Stomach (tissue), 7 donors: ENCODE measurements around the genes NXPH1, TMEM106B and ETV1.

GRCh38 chr7:8433395-8433877, at the start of gene NXPH1:
TSS of gene NXPH1 (plus strand) at chr7:8433609.
- PRO-cap: no peak
- RAMPAGE, long total RNA, 5 experiments: no peak in any of the 5 experiments
- RRBS: 11% methylated on average over 24 of the region's 42 CpGs

- PRO-cap: no peak
- RAMPAGE, long total RNA, 5 experiments: no peak in any of the 5 experiments
- RRBS: no CpG with 5 or more reads among the region's 2 CpGs
Observed at GRCh38 chr7:10584302-10584558, 355.7 kb downstream of the NDUFA4 start.

- PRO-cap: bidirectional peak, plus-strand start at chr7:10940554, minus-strand start at chr7:10940130
- RAMPAGE, long total RNA, 5 experiments: no peak in any of the 5 experiments
- RRBS: 1% methylated on average over 17 of the region's 45 CpGs
Observed at GRCh38 chr7:10940380-10940938, 506 bp upstream of the NDUFA4 start.

- PRO-cap: no peak
- RAMPAGE, long total RNA, 5 experiments: no peak in any of the 5 experiments
- RRBS: no CpG with 5 or more reads among the region's 2 CpGs
Observed at GRCh38 chr7:11381010-11381526, 407.4 kb downstream of the PHF14 start.

DNA sequence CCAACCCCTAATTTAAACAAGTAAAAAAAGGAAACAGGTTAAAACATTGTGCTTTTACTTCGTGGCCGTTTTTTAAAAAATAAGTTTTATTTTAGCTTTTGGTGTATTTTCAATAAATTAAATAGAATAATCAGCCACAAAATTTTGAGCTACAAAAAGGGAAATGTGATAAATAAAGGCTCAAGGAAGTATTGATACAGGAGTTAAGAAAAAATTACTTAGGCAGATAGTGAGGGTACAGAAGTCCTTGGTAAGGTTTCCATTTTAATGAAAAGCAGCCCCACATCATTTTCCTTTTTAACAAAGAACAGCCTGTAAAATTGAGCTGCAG, 279.7 kb downstream of the THSD7A start:
- PRO-cap: no peak
- RAMPAGE, long total RNA, 5 experiments: no peak in any of the 5 experiments
- RRBS: no CpG with 5 or more reads among the region's 2 CpGs

- PRO-cap: no peak
- RAMPAGE, long total RNA, 5 experiments: no peak in any of the 5 experiments
Observed at GRCh38 chr7:12031748-12032072, 179.4 kb upstream of the TMEM106B start.

- PRO-cap: bidirectional peak, plus-strand start at chr7:12210942, minus-strand start at chr7:12210718
- RAMPAGE, long total RNA, 5 experiments: no peak in any of the 5 experiments
- RRBS: no CpG with 5 or more reads among the region's 15 CpGs
Observed at GRCh38 chr7:12210429-12210859, 650 bp upstream of the TMEM106B start.

- PRO-cap: bidirectional peak, plus-strand start at chr7:12210942, minus-strand start at chr7:12210718; bidirectional peak, plus-strand start at chr7:12211381, minus-strand start at chr7:12211172
- RAMPAGE, long total RNA, 5 experiments: start-site peak on the plus strand in 4 of 5 experiments, at chr7:12211277-12211381 at its widest, 56 to 931 reads per replicate
- RRBS: 1% methylated on average over 27 of the region's 74 CpGs
Observed at GRCh38 chr7:12210860-12212001, at the start of gene TMEM106B. TSS of gene TMEM106B (plus strand) at chr7:12211294.

DNA sequence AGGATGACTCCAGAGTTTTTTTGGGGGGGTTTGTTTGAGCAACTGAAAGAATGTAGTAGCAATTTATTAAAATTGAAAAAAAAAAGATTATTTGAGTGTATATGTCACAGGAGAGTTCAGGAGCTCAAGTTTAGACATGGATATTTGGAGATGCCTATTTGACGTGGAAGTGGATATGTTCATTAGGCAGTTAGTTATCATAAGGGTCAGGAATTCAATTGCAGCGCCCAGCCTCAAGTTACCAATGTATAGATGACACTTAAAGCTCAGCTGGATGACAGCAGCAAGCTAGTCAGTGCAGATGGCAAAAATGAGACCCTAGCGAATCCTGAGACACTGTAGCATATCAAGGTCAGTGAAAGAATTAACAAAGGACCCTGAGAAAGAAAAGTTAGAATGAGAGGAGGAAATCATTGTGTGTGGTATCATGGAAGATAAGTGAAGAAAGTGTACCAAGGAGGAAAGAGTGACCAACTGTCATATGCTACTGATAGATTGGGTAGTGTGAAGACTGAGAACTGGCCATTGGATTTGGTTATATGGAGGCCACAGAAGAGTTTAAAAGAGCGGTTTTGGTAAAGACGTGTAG, 5.3 kb downstream of the TMEM106B start:
- PRO-cap: no peak
- RAMPAGE, long total RNA, 5 experiments: no peak in any of the 5 experiments
- RRBS: no CpG with 5 or more reads among the region's 5 CpGs

- PRO-cap: no peak
- RAMPAGE, long total RNA, 5 experiments: start-site peak on the plus strand in 1 of 5 experiments, at chr7:12688645-12688722 at its widest, 8 reads per replicate
- RRBS: no CpG with 5 or more reads among the region's 4 CpGs
Observed at GRCh38 chr7:12688332-12689021, 1.0 kb downstream of the ARL4A start.

GRCh38 chr7:13016053-13016547, 328.7 kb downstream of the ARL4A start:
- PRO-cap: no peak
- RAMPAGE, long total RNA, 5 experiments: no peak in any of the 5 experiments
- RRBS: no CpG with 5 or more reads among the region's 10 CpGs

DNA sequence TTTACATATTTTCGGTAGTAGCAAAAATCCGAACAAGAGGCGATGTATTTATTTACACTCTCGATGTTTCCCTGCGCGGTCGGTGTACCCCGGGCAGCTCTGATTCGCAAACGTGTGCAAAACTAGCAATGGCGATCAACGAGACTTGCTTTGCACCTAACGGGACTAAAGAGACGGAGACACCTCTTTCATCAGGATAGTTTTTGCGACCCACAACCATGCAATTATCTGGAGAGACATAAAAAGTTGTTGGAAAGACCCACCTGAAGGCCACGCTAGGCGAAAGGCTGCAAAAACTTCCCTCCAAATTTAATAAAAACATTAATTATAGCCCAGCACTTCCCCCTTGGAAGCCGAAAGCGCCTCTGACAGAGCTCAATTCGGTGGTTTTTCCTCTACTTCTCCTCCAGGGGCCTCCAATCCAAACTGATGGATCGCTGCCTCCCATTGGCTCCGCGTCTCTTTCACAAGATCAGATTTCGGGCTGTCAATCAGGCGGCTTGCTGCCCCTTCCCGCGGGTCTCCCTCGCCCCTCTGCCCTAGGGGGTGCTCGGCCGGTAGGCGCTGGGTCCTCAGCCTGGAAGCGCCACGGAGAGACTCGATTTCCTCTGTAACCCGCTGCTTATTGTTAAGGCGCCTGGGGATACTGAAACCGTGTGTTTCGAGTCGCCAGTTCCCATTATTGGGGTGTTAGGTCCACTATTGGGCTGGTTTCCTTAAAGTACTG, at the start of gene ETV1:
Gene ETV1, minus strand, starts transcription at position 367 of the 727 bp plus-strand sequence.
- PRO-cap: bidirectional peak, plus-strand start at position 469 of the sequence, minus-strand start at position 354 of the sequence
- RAMPAGE, long total RNA, 5 experiments: start-site peak on the minus strand in 2 of 5 experiments, centred at positions 87 to 391 of the sequence, 6 to 121 reads per replicate
- RRBS: no CpG with 5 or more reads among the region's 39 CpGs

GRCh38 chr7:14942064-14942550, 39.6 kb upstream of the DGKB start:
- PRO-cap: unidirectional peak, plus-strand start at chr7:14942278
- RAMPAGE, long total RNA, 5 experiments: no peak in any of the 5 experiments
- RRBS: no CpG with 5 or more reads among the region's 5 CpGs

- PRO-cap: no peak
- RAMPAGE, long total RNA, 5 experiments: no peak in any of the 5 experiments
- RRBS: no CpG with 5 or more reads among the region's 5 CpGs
Observed at GRCh38 chr7:15684416-15684823, 2.1 kb downstream of the MEOX2 start.

- PRO-cap: no peak
- RAMPAGE, long total RNA, 5 experiments: no peak in any of the 5 experiments
- RRBS: no CpG with 5 or more reads among the region's 7 CpGs
Observed at GRCh38 chr7:15839757-15840225, 153.3 kb upstream of the MEOX2 start.

- PRO-cap: no peak
- RAMPAGE, long total RNA, 5 experiments: no peak in any of the 5 experiments
- RRBS: no CpG with 5 or more reads among the region's 8 CpGs
Observed at GRCh38 chr7:16067664-16068196, 353.6 kb downstream of the CRPPA start.

DNA sequence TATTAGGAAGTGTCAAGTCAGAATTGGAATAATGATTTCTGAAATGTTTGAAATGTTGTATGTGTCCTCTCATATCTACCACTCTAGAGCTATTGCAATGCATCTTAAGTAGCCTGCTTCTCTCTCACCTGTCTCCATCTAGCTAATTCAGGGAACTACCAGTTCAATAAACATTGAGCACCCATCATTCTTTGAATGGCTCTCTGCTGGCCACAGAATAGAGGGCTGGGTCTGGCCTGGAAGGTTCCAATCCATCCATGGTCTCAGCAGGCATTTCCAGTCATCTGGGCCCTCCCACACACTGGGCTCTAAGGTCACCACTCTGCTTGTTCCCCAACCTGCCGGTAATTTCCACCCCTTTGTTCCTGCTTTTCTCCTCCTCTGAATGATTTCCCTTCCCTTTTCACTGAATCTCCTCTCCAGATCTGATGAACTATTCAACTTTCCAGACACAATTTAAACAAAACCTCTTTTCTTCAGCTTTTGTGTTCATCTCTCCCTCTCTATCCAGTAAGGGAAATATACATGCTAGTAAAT, 2.5 kb downstream of the BZW2 start:
- PRO-cap: unidirectional peak, minus-strand start at position 286 of the sequence
- RAMPAGE, long total RNA, 5 experiments: no peak in any of the 5 experiments
- RRBS: no CpG with 5 or more reads among the region's 1 CpG

- PRO-cap: no peak
- RAMPAGE, long total RNA, 5 experiments: no peak in any of the 5 experiments
Observed at GRCh38 chr7:16801200-16801612, 3.6 kb downstream of the AGR2 start.

DNA sequence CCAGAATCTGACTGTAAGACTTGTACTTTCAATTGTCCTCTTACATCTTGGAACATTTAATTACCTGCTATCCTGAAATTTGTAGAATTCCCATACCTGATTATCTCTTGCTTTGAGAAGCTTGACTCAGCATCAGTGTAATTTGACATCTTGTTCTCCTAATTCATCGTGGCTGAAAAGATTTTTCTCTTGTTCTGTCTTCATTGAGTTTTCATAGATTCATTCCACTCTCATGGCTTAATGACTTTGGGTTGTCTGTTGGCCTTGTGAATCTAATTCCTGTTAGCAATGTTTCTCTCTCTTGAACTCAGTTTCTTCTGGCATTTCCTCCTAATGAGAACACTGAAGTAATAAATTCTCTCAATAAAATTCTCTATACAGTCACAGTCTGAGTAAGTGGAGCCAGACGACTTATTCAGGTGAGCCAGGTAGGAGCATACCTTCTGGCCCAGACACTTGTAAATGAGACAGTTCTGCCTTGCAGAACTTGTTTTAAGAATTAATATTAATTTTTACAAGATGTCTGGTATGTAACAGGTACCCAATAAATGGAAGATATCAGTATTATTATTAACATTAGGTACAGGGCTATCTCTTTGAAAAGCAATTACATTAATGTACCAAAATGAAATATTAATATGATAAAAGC, 28.5 kb upstream of the AGR2 start:
- PRO-cap: no peak
- RAMPAGE, long total RNA, 5 experiments: no peak in any of the 5 experiments
- RRBS: no CpG with 5 or more reads among the region's 2 CpGs

DNA sequence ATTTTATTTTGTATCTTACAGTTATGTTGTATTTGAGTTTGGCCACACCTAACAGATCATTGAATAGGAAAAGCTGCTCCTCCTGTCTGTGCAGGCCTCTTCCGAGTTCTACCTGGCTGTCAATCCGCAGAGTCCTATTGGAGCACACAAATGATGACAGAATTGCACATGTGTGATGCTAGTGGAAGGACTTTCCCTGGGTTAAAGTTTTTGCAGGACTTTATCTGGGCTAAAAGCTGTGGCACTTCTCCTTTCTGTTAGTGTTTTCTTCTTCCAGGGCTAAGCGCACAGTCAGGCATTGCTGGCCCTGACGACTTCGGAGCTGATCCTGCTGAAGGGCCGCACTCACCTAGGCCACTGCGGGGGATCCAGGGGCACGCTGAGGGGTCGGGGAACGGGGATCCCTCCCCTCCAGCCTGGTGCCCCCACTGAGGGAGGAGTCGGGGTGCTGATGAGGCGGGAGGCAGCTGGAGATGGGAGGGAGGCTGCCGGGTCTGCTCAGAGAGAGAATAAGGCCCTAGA, 31.2 kb downstream of the AGR3 start:
- PRO-cap: no peak
- RAMPAGE, long total RNA, 5 experiments: no peak in any of the 5 experiments
- RRBS: no CpG with 5 or more reads among the region's 13 CpGs